Temporal lobe (tissue), 2 donors: ENCODE measurements around the genes TMEM115, MAPKAPK3 and GRM2.

- RAMPAGE, long total RNA = no peak
These were observed 14.1 kb downstream of the RBM5 start for GRCh38 chr3:50102888-50103146.

DNA sequence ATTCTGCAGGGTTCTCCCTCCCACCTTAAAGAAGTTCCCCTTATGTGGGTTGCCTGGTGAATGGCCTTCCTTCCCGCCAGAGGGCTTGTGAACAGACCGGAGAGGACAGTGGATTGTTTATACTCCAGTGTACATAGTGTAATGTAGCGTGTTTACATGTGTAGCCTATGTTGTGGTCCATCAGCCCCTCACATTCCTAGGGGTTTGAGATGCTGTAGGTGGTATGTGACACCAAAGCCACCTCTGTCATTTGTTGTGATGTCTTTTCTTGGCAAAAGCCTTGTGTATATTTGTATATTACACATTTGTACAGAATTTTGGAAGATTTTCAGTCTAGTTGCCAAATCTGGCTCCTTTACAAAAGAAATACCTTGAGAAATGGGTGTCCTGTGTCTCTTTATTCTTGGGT lies 29.9 kb downstream of the RBM5 start:
- RAMPAGE, long total RNA = no peak

GRCh38 chr3:50120455-50121115 lies 31.9 kb downstream of the RBM5 start:
- RAMPAGE, long total RNA = no peak

GRCh38 chr3:50184173-50185238 lies 6.9 kb upstream of the GNAT1 start:
- RAMPAGE, long total RNA = no peak

- RAMPAGE, long total RNA = no peak
These were observed 10.0 kb upstream of the GNAI2 start for GRCh38 chr3:50226014-50226365.

- RAMPAGE, long total RNA = no peak
These were observed 8.9 kb upstream of the SEMA3B start for GRCh38 chr3:50259725-50260748.

- RAMPAGE, long total RNA = no peak
These were observed 7.4 kb upstream of the SEMA3B start for GRCh38 chr3:50261308-50262120.

GRCh38 chr3:50270348-50271227 lies 1.6 kb downstream of the SEMA3B start:
- RAMPAGE, long total RNA = no peak

DNA sequence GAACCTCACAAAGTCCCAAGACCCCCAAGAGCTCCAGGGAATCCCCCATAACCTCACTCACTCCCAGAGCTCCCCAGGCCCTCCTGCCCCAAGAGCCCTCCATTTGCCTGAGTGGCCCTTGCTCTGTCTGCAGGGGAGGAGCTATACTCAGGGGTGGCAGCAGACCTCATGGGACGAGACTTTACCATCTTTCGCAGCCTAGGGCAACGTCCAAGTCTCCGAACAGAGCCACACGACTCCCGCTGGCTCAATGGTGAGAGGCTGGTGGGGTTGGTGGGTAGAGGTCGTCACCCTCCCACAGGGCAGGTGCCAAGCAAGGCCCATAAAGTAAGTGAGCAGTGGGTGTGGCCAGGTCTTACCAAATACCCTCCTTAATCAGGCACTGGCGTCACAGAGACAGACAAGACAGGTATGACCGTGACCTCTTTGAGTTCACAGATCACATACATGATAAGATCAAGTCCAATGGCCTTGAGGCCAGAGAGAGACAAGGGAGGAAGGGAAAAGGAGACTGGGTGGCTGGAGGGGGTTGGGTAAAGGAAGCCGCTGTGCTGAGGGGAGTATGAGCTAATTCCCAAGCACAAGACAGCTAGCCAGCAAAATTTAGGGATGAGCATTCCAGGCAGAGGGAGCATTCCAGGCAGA lies 2.4 kb downstream of the SEMA3B start:
- RAMPAGE, long total RNA = no peak

DNA sequence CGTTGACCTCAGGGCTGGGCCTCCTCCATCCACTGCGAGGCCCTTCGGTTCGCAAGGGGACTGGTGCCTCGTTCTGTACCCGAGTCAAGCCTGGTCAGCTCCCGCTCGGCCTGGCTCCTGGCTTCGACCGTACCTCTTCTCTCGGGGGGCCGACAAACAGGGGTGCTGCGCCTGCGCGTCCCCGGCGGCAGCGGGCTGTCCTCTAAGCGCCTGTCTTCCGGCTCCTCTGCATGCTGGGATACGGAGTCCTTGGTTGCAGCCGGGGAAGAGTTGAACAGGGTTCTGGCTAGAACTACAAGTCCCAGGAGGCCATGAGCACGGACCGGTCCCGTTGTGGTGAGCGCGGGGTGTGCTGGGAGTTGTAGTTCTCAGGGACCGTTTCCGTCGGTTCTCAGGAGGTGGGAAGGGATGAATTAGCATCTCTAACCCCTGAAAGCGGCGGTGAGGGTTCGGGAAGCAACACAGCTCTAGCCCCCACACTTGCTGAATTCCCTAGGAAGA lies at the start of gene TMEM115:
Gene TMEM115, minus strand, starts transcription at position 164 of the 501 bp plus-strand sequence.
- RAMPAGE, long total RNA = start-site peak on the minus strand centred at position 145 of the sequence, 22 bp wide, 405 and 300 reads in 2 replicates

- RAMPAGE, long total RNA = start-site peak on the plus strand at chr3:50617135-50617178, 44 and 20 reads in 2 replicates
These were observed at the start of gene MAPKAPK3 for GRCh38 chr3:50616356-50617272. Gene MAPKAPK3, plus strand, starts transcription at chr3:50617151.

GRCh38 chr3:50978932-50979247 lies 304.2 kb downstream of the DOCK3 start:
- RAMPAGE, long total RNA = no peak

DNA sequence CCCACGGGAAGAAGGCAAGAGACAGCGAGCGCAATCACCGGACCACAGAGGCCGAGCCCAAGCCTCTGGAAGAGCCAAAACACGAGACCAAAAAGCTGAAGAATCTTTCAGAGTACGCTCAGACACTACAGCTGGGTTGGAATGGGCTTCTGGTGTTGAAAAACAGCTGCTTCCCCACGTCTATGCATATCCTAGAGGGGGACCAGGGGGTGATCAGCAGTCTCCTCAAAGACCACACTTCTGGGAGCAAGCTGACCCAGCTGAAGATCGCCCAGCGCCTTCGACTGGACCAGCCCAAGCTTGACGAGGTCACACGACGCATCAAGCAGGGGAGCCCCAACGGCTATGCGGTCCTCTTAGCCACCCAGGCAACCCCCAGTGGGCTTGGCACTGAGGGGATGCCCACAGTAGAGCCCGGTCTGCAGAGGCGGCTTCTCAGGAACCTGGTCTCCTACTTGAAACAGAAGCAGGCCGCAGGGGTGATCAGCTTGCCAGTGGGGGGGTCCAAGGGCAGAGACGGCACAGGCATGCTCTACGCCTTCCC lies 2.4 kb downstream of the RBM15B start:
- RAMPAGE, long total RNA = no peak

DNA sequence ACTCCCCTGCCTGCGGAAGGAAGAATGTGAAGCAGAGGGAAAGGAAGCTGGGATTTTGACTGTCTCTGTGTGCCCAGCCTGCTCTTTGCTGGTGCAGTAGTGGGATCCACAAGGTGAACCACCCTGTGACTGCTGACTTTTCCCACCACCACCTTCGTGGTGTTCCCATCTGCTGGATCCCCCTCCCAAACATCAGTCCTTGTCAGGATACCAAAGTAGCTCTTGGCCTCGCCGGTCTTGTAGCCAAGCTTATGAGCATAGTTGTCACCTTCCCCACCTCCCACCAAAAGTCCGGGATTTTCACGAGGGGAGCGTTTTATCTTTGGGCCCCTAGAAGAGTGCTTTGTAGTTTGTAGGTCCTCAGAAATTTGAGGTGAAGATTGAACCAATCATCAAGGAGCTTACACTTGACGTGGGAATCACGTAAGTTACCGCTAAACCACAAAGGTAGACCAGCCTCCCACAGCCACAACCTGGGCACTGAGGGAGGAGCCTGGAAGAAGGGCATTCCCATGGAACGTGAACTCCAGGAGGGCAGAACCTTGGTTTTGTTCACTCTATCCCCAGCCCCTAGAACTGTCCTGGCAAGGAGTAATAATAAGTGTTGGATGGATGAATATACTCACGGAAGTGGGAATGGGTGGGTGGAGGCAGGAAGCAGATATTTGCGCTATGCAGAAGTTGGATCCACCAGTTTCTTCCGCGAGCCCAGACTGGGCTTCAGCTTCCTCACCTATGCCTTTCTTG lies 856 bp upstream of the TEX264 start:
- RAMPAGE, long total RNA = no peak

- RAMPAGE, long total RNA = no peak
These were observed at the start of gene GRM2 for GRCh38 chr3:51706783-51707259. Gene GRM2, plus strand, starts transcription at chr3:51707068.

GRCh38 chr3:51968456-51968837 lies 1.2 kb upstream of the PCBP4 start:
- RAMPAGE, long total RNA = no peak

DNA sequence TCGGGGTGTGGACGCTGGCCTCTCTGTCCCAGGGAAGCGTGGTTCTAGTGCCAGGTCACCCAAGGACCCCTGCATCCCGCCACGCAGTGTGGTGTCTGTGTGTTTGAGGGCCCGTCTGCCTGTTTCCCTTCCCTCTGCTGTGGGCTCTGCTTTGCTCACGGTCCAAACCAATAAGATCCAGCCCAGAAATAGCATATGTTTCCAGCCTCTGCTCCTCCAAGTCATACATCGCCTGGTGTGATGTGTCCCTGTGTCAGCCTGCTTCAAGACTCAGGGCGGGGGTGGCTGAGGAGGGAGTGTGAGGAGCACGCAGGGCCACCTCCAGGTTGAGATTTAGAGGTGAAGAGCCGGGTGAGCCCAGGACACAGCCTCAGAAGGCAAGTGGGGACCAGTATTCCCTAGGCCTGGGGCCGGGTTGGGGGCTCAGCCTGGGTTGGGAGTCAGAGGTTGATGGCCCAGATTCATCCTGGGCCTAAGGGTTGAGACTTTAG lies 21.9 kb upstream of the RPL29 start:
- RAMPAGE, long total RNA = no peak

DNA sequence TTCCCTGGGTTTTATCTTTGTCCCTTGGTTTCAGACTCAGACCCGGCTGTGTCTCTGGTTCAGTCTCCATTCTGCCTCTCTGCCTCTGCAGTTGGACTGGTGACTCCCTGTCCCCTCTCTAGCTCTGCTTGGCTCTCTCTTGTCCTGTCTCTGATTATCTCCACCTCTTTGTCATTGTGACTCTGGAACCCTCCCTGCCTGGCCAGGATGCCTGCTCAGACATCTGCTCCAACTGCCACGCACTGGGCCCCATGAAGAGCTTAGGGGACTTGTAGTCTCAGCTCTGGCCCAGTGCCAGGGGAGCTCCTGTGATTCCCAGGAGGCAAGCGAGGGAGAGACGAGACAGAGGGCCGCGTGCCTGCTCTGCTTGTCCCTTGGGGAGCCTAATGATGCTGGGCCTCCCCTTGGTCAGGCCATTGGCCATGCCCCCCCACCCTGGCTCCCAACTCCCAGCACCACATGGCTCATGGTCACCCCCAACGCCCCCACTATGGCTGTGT lies 26.2 kb upstream of the RPL29 start:
- RAMPAGE, long total RNA = no peak

DNA sequence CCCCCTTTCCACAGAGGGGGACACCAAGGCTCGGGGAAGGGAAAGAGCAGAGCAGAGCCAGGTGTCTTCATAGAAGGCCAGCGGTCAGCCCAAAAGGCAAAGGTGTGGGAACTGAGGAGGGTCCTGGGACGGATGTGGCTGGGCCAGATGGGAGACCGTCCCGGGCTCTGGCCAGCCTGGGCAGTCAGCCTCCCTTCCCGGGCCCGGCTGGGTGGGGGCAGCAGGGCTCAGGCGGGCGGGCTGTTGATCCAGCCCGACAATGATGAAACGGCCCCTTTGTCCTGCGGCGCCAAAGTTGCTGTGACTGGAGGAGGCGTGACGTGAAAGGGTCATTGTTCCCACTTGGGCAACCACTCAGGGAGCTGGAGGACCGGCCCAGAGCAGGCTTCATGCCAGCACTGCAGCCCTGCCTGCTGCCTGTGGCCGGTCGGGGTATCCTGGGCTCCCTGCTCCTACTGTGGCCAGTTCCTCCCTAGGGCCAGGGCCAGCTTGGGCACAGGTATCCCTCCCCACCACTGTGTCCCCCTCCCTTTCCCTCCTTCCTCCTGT lies 16.5 kb downstream of the DUSP7 start:
- RAMPAGE, long total RNA = no peak

DNA sequence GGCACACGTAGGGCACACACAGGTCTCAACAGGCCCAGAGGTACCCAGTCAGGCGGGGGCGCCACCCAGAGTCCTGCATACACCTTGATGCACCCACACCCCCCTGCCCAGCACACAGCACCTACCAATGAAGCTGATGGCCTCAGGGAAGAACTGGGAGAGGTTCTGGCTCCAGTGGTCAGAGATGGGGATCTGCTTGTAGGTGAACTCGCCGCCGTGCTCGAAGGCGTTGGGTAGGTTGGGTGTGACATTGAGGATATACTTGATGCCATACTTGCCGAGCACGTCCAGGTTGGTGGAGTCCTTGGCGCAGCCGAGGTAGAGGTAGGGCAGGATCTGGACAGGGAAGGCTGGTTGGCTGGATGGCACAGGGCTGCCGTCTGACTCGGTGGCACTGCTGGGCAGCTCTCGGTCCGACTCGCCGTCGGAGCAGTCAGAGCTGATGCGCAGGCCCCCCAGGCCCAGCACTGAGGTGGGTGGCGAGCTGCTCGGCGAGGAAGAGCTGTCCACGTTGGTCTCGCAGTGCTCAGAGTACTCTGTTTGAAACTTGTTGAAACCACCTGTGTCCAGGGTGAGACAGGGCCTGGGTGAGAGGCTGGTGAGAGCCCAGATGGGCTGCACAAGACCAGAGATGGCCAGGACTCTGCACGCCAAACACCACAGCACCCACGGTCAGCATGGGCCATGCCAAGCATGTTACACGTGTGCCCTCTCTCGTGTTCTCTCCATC lies 2.4 kb downstream of the DUSP7 start:
- RAMPAGE, long total RNA = no peak